Uterus (tissue), 7 donors: ENCODE measurements around a stretch of chr13.

DNA sequence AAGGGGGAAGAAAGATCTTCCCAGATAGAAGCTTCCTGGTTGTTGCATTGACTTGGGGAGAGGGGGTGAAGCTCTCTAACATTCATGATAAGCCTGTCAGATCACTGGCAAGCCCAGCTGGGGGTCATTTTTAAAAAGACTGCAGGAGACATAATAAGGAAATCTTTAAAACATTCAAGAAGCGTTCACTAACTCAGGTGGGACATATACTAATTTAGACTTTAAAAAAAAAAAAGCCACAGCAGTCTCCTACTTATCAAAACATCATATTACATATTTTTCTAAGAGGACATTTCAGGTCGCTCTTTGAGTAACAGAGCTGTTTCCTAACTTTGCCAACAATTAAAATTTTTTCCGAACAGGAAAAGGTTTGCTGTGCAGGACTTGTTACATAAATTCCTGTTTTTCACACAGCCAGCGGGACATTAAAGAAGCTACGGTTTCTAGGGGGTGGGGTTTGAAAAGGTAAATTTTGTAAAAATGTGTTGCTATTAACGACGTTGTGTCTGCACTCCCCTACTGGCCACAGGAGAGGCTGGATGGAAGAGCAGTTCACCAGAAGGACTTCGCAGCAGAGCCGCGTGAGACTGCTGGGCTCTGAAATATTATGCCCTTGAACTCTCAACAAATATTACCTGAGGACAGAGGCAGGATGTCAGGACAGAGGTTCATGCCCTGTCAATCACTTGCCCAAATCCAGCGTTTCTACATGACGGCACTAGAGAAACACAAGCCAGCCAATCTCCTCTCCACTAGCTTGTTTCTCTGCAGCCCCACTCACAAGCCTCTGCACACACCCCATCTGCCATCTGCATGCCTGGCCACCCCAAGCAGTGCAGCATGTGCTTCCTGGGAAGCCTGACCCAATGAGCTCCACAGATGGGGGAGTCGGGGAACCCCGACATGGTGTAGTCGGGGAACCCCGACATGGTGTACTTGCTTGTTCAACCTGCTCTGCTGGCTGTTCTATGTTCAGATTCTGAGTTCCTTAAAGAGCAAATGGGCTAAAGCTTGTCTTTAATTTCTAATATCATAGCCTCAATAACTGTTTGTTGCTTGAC, 102.1 kb downstream of the FOXO1 start:
- PRO-cap, 4 experiments = peak in 2 of 4 experiments; most common plus-strand start position 528 of the sequence (in 1); most common minus-strand start position 263 of the sequence (in 1)
- RAMPAGE, long total RNA, 2 experiments = start-site peak on the minus strand in 1 of 2 experiments, centred at position 879 of the sequence, 22 reads per replicate
- RRBS = no CpG with 5 or more reads among the region's 16 CpGs

DNA sequence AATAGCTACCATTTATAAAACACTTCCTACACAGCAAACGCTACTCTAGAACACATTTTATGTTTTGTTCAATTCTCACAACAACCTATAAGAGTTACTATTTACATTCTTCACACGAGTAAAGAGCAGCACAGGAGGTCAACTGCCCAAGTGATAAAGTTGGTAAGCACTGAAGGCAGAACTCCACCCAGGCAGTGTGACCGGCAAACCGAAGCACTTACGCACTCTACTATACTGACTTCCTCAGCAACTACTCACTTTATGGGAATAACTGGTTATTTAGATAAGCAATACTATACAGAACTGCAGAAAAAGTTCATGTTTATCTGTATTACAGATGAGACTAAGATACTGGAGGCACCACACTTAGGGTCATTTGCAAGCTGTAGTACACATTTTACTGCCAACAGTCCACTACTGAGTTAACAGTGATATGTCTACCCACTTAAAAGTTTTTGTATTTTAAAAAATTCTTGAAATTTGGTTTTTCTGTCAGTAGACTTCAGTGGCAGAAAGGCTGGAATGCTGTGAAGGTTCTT, 28.8 kb downstream of the FOXO1 start:
- PRO-cap, 4 experiments = no peak in any of the 4 experiments
- RAMPAGE, long total RNA, 2 experiments = no peak in any of the 2 experiments
- RRBS = no CpG with 5 or more reads among the region's 5 CpGs

DNA sequence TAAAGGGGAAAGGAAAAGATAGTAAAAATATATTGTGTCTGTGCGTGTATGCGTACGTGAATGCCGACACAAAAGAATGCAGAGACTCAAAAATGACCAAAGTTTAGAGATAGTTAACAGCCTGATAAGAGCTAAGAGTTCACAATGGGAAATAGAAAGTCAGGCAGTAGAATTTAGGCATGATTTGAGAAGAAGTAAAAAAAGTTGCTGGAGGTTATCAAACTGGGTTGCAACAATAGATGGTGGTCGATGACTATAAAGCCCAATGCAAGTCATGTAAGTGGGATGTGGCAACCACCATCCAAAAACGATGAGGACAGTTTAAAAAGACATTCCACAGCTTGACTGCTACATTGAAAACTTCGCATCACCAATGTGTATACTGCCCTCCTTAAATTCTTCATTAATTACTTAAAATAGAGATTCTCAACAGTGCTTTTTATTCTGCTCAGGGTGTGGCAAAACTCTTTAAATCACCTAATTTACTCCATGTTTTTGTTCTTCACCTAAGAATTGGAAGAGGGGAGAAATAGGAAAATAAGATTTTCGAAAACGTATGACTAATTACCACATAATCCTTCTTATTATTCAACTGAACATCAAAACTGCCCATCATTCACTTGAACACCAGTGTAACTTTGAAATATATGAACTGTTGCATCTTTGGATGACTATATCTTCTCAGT, 19.6 kb downstream of the ELF1 start:
- PRO-cap, 4 experiments = no peak in any of the 4 experiments
- RAMPAGE, long total RNA, 2 experiments = no peak in any of the 2 experiments
- RRBS = no CpG with 5 or more reads among the region's 9 CpGs

- PRO-cap, 4 experiments = no peak in any of the 4 experiments
- RAMPAGE, long total RNA, 2 experiments = no peak in any of the 2 experiments
- RRBS = no CpG with 5 or more reads among the region's 3 CpGs
Measured at GRCh38 chr13:41006301-41006713, 12.8 kb downstream of the ELF1 start.

DNA sequence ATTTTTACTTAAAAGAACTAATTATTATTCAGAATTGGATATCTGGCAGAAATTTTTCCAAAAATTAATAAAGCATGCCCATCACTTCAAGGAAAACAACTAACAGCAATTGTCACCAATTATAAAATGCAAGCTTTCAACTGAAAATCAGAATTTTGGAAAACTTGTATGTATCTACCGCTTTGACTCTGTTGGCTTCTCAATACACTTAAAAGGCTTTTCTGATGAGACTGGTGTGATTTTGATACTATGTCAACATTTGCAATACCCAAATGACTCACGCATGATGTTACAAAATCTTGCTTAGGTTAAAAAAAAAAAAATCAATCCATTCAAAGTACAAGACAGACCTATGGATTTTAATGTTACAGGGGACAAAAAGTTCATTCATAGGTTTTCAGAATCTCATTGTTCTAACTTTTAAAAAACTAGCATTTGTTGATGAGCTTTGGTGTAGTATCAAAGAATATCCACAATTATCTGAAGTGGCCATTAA, 10.8 kb downstream of the ELF1 start:
- PRO-cap, 4 experiments = no peak in any of the 4 experiments
- RAMPAGE, long total RNA, 2 experiments = no peak in any of the 2 experiments
- RRBS = no CpG with 5 or more reads among the region's 2 CpGs

GRCh38 chr13:41024575-41025197, 5.6 kb upstream of the ELF1 start:
- PRO-cap, 4 experiments = no peak in any of the 4 experiments
- RAMPAGE, long total RNA, 2 experiments = no peak in any of the 2 experiments
- RRBS = no CpG with 5 or more reads among the region's 5 CpGs

- PRO-cap, 4 experiments = no peak in any of the 4 experiments
- RAMPAGE, long total RNA, 2 experiments = no peak in any of the 2 experiments
- RRBS = no CpG with 5 or more reads among the region's 6 CpGs
Measured at GRCh38 chr13:41034876-41035371, 15.8 kb upstream of the ELF1 start.

DNA sequence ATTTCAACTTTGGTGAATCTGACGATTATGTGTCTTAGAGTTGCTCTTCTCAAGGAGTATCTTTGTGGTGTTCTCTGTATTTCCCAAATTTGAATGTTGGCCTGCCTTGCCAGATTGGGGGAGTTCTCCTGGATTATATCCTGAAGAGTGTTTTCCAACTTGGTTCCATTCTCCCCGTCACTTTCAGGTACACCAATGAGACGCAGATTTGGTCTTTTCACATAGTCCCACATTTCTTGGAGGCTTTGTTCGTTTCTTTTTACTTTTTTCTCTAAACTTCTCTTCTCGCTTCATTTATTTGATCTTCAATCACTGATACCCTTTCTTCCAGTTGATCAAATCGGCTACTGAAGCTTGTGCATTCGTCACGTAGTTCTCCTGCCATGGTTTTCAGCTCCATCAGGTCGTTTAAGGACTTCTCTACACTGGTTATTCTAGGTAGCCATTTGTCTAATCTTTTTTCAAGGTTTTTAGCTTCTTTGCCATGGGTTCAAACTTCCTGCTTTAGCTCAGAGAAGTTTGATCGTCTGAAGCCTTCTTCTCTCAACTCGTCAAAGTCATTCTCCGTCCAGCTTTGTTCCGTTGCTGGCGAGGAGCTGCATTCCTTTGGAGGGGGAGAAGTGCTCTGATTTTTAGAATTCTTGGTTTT, 14.5 kb upstream of the WBP4 start:
- PRO-cap, 4 experiments = no peak in any of the 4 experiments
- RAMPAGE, long total RNA, 2 experiments = start-site peak on the minus strand in 1 of 2 experiments, centred at position 340 of the sequence, 16 reads per replicate
- RRBS = no CpG with 5 or more reads among the region's 14 CpGs

DNA sequence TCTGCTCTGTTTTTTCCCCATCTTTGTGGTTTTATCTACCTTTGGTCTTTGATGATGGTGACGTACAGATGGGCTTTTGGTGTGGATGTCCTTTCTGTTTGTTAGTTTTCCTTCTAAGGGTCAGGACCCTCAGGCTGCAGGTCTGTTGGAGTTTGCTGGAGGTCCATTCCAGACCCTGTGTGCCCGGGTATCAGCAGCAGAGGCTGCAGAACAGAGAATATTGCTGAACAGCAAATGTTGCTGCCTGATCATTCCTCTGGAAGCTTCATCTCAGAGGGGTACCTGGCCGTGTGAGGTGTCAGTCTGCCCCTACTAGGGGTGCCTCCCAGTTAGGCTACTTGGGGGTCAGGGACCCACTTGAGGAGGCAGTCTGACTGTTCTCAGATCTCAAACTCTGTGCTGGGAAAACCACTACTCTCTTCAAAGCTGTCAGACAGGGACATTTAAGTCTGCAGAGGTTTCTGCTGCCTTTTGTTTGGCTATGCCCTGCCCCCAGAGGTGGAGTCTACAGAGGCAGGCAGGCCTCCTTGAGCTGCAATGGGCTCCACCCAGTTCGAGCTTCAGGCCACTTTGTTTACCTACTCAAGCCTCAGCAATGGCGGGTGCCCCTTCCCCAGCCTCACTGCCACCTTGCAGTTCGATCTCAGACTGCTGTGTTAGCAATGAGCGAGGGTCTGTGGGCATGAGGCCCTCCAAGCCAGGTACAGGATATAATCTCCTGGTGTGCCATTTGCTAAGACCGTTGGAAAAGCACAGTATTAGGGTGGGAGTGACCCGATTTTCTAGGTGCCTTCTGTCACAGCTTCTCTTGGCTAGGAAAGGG, 13.7 kb upstream of the WBP4 start:
- PRO-cap, 4 experiments = no peak in any of the 4 experiments
- RAMPAGE, long total RNA, 2 experiments = start-site peak on the minus strand in 1 of 2 experiments, centred at position 452 of the sequence, 6 reads per replicate
- RRBS = no CpG with 5 or more reads among the region's 9 CpGs

- PRO-cap, 4 experiments = no peak in any of the 4 experiments
- RAMPAGE, long total RNA, 2 experiments = no peak in any of the 2 experiments
- RRBS = no CpG with 5 or more reads among the region's 8 CpGs
Measured at GRCh38 chr13:41177901-41178534, 16.4 kb downstream of the KBTBD7 start.

- PRO-cap, 4 experiments = no peak in any of the 4 experiments
- RAMPAGE, long total RNA, 2 experiments = no peak in any of the 2 experiments
- RRBS = no CpG with 5 or more reads among the region's 3 CpGs
Measured at GRCh38 chr13:41417327-41417701, 40.0 kb upstream of the RGCC start.

DNA sequence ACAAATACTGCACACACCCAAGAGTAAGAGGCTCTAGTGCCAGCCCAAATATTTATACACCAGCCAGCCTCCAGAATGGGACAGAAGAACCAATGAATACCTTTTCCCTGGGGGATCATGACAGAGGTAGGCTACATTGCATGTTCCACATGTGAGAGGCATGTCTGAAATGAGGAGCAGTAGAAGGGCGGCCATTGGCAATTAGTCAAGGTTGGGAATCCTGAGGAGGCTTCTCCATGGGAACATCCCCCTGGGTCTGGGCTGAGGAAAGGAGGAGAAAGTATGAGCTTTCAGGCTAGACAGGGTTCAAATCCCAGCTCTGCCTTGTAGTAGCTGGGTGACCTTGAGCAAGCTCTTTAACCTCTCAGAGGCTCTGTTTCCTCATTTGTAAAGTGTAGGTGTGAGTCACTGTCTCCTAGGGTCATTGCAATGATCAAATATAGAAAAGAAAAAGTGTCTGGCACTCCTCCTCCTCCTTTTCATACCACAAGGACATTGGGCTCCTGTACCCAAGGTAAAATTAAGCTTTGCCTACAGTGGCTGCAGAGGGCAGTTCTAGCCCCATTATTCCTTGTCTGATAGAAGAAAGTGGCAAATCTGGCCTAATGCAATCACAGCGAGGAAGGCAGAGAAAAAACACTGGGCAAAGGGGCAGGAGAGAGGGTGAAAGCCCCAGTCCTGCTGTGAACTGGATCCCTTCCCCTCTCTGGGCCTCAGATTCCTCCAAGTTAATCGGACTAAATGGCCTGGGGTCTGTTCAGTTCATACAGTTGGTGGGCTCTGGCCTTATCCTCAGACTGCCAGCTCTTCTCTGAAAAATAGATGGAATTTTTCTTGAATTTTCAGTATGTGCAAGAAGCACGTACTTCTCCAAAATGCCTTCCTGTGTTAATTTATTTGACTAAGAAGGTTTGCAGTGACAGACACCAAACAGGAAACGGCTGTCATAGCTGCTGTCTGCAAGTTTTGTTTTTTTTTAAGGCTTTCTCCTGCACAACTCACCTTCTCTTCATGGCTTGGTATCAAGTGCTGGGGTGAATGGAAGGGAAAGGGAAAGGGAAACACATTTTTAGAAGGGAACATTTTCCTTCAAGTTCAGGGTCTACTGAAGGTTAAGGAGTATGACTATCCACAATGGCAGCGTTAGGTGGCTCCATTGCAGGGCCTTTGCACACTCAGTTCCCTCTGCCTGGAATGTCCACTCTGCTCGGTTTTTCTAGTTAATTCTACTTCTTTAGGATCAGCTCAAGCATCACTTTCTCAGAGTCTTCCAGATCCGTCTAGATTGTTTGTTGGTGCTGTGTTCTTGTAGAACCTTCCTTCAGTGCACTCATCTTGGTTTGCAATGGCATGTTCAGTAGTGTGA, 35.3 kb downstream of the RGCC start:
- PRO-cap, 4 experiments = no peak in any of the 4 experiments
- RAMPAGE, long total RNA, 2 experiments = no peak in any of the 2 experiments
- RRBS = no CpG with 5 or more reads among the region's 8 CpGs

GRCh38 chr13:41500552-41500851, 43.2 kb downstream of the RGCC start:
- PRO-cap, 4 experiments = no peak in any of the 4 experiments
- RAMPAGE, long total RNA, 2 experiments = no peak in any of the 2 experiments
- RRBS = no CpG with 5 or more reads among the region's 4 CpGs

- PRO-cap, 4 experiments = peak in 2 of 4 experiments; most common plus-strand start chr13:41640238 (in 2); most common minus-strand start chr13:41640045 (in 1)
- RAMPAGE, long total RNA, 2 experiments = no peak in any of the 2 experiments
- RRBS = no CpG with 5 or more reads among the region's 4 CpGs
Measured at GRCh38 chr13:41639871-41640555, 182.7 kb downstream of the RGCC start.

DNA sequence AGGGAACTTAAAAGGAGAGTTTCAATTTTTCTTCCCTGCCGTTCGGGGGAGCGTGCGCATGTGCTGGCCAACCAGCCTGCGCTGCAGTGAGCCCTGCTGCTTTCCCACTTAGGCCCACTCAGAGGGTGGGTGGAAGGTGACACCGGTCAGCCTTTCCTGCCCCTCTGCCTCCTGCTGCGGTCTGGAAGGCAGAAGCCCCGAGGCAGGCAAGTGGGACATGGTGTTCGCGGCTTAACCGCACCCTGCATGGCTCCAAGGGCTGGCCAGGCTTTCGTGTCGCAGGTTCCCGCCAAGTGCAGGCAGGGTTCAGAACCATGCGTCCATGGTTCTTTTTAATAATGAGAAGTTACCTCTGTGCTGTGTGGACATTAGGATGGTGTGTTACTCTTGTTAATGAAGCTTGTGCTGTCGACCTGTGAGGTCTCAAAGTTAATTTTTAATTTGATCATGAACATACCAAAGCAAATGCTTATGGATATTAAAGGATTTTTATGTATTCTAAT, 971 bp downstream of the DGKH start:
- PRO-cap, 4 experiments = peak in 4 of 4 experiments; most common plus-strand start position 38 of the sequence (in 4)
- RAMPAGE, long total RNA, 2 experiments = no peak in any of the 2 experiments
- RRBS = no CpG with 5 or more reads among the region's 16 CpGs

GRCh38 chr13:42139961-42140462, 91.6 kb downstream of the DGKH start:
- PRO-cap, 4 experiments = peak in 2 of 4 experiments; most common minus-strand start chr13:42140026 (in 2)
- RAMPAGE, long total RNA, 2 experiments = no peak in any of the 2 experiments
- RRBS = no CpG with 5 or more reads among the region's 3 CpGs

- PRO-cap, 4 experiments = no peak in any of the 4 experiments
- RAMPAGE, long total RNA, 2 experiments = start-site peak on the plus strand in 1 of 2 experiments, at chr13:42303421-42303844 at its widest, 92 reads per replicate
- RRBS = no CpG with 5 or more reads among the region's 7 CpGs
Measured at GRCh38 chr13:42303344-42304147, 31.6 kb downstream of the AKAP11 start.

DNA sequence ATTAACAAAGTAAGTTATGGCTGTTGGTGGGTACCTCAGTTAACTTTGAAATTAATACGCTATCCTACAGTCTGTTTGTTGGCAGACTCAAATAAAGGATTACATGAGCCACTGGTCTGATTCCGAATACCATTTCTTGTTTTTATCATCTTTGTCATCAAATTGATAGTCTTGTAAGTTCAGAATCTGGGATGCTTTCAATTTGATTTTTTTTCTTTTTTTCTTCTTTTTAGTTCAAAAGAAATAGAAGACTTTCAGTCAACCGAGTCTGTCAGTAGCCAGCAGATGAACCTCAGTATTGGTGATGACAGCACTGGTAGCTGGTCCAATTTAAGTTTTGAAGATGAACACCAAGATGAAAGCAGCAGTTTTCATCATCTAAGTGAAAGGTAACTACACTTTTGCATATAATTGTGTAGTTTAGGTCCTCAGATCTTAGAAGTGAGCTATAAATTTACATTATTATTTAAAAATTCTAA, 36.3 kb downstream of the AKAP11 start:
- PRO-cap, 4 experiments = no peak in any of the 4 experiments
- RAMPAGE, long total RNA, 2 experiments = start-site peak on the plus strand in 1 of 2 experiments, centred at position 308 of the sequence, 20 reads per replicate
- RRBS = no CpG with 5 or more reads among the region's 3 CpGs

DNA sequence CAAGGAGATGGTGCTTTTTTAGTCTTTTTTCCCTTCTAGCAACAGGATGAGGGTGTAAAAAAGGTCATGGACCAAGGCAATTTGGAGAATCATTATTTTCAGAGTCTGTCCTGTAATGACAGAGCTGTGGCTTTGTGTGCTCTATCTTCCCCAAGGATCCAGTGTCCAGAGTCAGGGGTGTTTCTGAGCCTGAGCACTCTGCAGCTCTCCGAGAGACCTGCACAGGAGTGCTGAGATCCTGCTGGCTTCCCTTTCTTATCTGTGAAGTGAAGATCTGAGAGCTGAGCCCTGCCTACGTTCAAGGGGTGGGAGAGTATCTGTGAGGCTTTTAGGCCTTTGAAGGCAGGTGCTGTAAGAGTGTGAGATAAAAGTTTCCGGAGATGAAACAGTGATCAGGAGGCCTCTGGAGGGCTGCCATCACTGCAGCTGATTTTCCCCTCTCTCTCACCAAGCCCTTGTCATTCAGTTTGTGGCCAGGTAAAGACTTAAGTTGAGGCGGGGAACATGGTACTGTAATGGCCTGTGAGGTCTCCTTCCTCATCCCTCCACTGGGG, 83.1 kb downstream of the AKAP11 start:
- PRO-cap, 4 experiments = no peak in any of the 4 experiments
- RAMPAGE, long total RNA, 2 experiments = no peak in any of the 2 experiments
- RRBS = no CpG with 5 or more reads among the region's 4 CpGs

- PRO-cap, 4 experiments = no peak in any of the 4 experiments
- RAMPAGE, long total RNA, 2 experiments = no peak in any of the 2 experiments
Measured at GRCh38 chr13:42552898-42553417, 21.0 kb upstream of the TNFSF11 start.